ENCODE data around the genes LPXN, GLYAT, OOSP2 and MS4A3.

DNA sequence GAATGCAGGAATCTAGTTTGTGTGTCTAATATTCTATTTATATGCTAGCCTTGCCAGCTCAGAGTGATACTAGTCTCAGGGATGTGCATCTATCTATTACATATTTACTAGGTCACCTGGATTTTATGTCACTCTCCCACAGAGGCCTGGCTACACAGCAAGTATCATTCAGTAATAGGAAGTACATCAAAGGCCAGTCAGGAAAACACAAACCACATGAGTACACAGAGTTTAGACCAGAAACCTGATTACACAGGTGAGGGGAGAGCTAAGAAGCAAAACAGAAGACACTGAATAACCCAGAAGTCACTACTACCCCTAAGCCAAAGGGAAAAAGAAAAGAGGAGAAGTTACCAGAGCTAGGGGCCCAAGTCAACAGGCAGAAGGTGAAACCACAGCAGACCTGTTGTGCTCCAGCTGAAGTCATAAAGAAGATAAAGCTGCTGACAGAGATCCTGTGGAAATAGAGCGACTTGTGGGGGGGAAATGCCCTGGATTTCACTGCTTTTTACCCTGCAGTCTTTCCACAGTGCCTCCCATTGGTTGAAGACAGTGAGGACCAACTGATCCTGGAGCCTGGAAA lies 13.2 kb downstream of the LPXN start:
- PRO-cap = no peak

- PRO-cap = no peak
Measured at GRCh38 chr11:58575207-58576388, at the start of gene LPXN. LPXN (minus strand) TSS chr11:58575856.

DNA sequence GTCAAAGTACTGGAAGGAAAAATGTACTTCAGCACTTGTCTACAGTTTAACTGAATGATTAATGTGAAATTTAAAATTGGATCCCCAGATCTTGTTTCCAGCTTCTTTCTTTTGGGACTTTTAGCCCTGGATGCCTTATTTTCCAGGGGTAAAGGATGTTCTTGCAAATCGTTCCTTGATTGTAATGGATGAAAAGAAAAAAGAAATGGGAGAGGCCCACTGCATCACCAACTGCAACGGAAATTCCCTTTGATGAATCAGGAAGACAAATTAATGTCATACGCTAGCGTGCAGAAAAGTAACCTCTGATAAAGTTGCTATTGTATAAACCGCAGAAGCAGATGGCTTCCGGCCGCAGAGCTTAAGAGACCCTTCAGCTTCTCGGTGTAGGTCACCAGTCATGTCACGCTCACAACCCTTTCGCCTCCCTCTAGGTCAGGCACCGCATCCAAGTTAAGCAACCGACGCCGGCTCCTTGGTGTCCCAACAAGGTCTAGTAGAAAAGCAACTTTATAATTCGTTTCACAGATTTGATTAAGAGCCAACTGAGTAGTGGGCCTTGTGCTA lies 1.4 kb upstream of the ZFP91 start:
- PRO-cap = unidirectional peak, plus-strand start at position 340 of the sequence

DNA sequence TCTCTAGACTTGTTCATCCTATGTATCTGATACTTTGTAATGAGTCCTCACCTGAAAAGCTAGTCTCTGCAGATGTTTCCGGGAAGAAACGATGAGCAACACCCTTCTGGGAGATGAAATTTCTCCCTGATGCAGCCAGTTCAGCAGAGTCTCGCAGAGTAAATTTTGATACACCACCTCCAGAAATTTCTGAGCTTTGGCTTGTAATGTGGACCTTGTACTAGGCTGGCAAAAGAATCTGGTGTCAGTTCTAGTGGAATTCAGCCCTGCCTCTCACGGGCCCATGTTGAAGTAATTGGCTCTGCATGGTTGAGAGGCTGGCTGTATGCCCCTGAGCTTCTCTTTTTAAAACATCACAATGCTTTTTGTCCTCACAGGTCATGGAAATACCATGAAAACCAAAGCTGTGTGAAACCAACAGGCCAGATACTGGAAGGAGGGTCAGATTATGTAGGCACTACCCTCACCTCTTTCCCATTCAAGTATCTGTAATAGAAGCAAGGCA lies at the start of gene GLYAT:
Gene GLYAT (minus strand): TSS at position 160 of the 505 bp plus-strand sequence.
- PRO-cap = no peak

- PRO-cap = unidirectional peak, minus-strand start at chr11:58901040
Measured at GRCh38 chr11:58900895-58901501, 38.3 kb upstream of the GLYATL1 start.

DNA sequence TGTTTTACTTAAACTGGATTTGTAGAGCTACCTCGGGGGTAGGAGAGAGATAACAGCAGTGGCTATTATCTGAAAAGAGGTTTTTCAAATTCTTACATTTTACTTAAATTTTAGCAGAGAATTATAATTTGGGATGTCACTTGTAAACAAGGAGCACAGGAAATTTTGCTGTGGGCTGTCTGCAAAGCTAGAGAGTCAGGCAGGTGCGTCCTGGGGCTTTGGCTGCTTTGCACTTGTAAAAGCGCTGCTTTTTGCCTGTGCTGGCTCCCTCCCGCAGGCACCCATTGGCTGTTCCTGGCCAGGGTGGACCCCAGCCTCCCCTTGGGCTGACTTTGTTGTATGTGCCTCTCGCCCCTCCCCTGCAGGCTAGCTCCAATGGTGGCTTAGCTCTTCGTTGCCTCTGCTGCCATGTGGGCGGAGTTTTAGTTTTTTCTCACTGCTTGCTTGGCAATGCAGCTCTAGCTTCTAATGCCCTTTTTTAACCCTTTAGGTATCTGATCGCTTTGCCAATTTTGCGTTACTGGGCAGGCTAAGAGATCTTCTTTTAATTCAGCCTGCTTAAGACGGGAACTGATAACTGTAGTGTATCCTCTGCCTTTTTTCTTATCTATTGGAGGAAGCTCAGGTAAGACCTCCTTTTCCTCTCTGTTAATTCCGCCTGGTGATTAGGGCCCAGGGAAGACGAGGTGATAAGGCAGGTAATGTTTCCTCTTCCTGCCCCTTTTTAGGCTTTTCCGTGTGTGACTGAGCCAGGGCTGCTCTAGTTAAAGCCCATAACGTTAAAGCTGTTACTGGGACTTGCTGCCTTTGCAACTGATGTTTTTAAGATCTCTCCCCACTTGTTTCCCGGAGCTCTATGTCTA lies 11.9 kb upstream of the GLYATL1 start:
- PRO-cap = bidirectional peak, plus-strand start at position 506 of the sequence, minus-strand start at position 235 of the sequence; bidirectional peak, plus-strand start at position 731 of the sequence, minus-strand start at position 742 of the sequence

GRCh38 chr11:59107278-59107660 lies 232 bp downstream of the FAM111B start:
- PRO-cap = no peak

DNA sequence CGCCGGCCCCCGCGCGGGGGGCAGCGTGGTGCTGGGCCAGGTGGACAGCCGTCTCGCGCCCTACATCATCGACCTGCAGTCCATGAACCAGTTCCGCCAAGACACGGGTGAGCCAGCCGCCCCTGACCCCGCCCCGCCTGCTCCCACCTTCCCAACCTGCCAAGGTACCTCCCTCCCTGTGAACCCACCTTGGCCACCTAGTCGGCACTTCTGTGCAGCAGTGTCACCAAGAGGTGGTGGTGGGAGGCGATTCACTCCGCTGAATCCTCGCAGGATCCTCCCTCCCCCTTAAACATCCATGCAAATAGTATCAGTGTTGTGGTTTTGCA lies 732 bp downstream of the DTX4 start:
- PRO-cap = bidirectional peak, plus-strand start at position 217 of the sequence, minus-strand start at position 84 of the sequence

DNA sequence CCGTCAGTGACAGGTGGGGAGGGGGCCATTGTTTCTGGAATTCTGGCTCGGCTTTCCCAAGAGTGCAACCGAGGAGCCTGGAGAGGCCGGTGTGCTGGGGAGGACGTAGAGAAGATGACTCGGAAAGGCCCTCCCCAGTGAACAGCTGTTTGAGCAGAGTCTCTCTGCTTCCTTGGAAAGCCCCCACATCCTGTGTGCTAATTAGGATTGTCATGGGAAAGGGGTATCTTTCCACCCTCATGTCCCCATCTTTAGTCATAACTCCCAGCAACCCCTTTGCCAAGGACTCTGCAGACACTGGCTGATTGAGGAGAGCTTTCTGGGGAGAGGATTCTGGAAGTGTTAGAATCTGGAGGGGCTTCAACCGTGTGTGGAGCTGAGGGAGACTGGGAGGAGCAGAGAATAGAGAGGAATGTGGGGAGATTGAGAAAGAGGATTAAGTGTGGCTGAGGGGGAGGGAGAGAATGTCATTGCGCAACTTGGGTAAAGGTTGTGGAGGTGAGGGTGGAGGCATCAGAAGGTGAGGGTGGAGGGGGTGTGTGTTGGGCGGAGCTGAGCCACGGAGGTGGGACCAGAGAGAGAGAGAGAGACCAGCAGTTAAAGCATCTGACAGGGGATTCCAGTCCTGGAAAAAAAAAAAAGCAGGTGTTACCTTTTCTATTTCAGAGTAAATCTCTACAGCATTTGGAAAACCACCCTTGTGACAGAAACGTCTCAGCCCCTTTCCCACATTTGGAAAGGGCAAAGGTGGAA lies 2.1 kb downstream of the DTX4 start:
- PRO-cap = bidirectional peak, plus-strand start at position 59 of the sequence, minus-strand start outside the sequence; unidirectional peak, minus-strand start at position 104 of the sequence; unidirectional peak, minus-strand start at position 344 of the sequence; unidirectional peak, minus-strand start at position 372 of the sequence

DNA sequence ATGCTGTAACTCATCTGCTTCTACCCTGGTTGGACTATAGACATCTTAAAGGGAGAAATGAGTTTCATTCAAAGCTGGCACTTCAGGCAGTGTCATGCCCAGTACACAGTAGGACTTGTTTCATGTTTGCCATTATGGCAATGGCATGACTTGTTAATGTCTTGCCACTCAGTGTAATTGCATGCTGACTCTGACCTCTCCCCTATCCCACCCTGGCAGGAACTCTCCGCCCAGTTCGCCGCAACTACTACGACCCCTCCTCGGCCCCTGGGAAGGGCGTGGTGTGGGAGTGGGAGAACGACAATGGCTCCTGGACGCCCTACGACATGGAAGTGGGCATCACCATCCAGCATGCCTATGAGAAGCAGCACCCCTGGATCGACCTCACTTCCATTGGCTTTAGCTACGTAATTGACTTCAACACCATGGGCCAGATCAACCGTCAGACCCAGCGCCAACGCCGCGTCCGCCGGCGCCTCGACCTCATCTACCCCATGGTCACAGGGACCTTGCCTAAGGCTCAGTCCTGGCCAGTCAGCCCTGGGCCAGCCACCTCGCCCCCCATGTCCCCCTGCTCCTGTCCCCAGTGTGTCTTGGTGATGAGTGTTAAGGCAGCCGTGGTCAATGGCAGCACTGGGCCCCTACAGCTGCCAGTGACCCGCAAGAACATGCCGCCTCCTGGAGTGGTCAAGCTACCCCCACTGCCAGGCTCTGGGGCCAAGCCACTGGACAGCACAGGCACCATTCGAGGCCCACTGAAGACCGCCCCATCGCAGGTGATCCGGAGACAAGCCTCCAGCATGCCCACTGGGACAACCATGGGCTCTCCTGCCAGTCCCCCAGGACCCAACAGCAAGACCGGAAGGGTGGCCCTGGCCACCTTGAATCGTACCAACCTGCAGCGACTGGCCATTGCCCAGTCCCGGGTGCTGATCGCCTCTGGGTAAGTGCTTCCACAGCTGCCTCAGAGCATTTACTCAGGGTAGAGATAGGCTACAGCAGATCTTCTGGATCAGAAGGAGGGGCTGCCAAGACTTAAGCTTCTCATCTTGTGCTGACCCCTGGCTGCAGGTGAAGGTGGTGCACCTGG lies 9.9 kb downstream of the DTX4 start:
- PRO-cap = no peak

DNA sequence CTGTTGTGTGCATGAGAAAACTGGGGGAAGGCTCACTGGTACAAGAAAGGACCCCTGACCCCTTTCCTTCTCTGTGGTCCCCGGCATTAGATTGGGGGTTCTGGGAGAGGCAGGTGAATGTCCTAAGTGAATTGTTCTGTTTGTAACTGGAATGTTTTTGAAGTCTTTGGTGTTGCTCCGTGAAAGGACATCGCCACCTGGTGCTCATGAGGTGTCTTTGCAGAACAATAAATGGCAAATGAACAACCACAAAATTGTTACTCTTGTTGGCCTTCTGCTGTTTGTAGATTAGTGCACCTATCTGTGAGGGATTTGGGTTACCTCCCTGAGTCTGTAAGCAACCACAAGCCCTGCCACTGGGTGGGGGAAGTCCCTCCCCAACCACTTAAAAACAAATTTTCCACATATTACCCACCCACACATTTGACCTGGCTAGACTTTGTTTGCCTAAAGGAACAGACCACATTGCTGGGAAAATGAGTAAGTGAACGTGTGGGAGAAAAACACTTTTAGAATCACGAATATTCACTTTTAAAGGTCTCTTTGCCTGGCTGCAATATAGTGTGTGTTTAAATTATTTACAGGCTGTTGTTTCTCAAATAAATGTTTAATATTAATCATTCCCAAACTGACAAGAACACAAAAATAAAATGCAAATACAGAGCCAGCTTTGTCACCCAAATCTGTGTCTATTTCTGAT lies 4.7 kb downstream of the MPEG1 start:
- PRO-cap = no peak

GRCh38 chr11:59551964-59552297 lies 40.6 kb downstream of the OR4D9 start:
- PRO-cap = no peak

DNA sequence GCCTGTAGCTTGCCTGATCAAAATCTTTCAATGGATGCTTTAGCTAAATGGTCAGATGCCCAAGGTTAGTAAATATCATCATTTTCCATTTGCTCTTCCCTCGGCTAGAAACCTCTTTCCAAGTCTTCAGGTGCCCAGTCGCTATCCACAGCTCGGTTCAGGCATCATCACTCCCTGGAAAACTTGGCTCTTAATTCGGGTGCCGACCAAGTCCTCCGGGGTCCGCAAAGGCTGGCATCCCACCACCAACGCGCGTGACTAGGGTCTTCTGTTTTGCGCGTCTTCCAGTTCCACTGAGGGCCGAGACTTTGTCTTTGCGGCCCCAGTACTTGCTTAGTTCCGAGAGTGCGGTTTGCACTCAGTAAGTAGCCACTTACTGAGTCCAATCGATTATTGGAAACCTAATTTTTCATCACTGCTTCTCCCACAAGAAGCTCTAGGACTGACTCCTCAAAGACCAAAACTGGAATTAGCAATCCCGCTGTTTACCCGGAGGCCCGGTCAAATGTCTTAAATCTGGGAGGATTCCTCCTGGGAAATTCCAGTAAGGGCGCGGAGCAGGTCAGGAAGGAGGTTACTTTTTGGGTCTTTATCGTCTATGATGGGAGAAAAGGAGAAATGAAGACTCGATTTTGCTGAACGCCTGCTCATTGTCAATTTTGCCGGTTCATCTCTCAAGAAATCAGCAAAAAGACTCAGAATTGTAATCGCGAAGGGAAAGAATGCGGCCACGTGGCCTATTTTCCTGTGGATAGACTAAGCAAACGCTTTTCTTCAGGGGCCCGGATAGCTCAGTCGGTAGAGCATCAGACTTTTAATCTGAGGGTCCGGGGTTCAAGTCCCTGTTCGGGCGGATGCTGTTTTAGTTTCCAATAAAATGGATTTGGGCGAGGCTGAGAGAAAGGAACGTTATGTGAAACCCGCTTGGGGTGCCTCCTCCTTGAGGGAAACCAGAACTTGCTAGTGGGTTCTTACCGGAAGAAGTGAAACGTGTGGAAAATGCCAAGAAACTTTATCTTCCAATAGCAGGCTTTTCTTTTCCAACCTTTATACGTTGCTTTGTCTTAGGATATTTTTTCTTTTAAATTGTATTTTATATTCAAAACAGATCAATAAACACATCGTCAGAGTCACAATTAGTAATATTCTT lies 44.7 kb downstream of the OR4D9 start:
- PRO-cap = unidirectional peak, plus-strand start at position 137 of the sequence; unidirectional peak, plus-strand start at position 777 of the sequence; unidirectional peak, plus-strand start at position 984 of the sequence

- PRO-cap = no peak
Measured at GRCh38 chr11:59557964-59558218, 46.6 kb downstream of the OR4D9 start.

DNA sequence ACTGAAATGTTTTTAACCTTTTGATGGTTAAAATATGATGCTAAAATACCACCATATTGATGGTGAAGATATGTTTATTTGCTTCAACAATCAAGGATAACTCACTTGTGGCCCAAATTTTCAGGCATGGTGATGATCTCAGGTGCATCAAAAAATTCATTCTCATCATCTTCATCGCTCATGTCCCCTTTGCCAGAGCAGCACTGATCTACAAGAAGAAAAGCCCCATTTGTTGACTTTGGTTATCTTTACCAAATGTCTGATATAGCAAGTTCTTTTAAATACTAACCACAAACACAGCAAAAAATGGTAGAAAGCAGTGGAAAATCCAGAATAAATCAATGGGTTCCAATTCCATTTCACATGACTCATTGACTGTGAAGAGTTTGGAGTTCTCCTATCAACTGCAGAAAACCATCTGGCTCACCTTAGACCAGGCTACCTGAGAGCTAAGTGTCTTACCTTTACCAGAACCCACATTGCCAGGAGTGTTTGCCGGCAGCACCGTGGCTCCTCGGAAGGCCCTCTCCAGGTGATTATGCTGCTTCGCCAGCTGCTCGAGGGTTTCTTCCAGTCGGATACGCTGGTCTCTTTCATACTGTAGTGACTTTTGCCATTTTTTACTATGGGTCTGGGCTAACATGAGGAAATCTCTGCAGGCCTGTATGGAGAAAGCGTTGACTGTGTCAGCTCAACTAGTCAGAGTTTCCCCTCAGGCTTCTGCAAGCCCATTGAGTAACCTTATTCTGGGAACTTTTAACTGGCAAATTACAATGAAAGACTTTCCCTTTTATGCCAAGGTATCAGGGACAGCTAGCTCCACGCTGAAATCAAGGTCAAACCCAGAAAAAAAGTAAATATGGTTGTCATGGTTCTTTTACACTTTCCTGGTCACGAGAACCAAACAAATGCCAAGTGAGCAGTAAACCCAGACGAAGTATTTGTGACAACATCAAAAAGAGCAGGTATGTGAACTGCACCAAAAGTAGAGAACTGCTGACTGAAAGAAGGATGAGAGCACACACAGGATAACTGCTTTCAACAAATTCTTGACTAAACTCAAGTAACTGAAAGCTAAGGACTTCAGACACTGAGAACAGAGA lies 14.0 kb downstream of the OSBP start:
- PRO-cap = no peak

DNA sequence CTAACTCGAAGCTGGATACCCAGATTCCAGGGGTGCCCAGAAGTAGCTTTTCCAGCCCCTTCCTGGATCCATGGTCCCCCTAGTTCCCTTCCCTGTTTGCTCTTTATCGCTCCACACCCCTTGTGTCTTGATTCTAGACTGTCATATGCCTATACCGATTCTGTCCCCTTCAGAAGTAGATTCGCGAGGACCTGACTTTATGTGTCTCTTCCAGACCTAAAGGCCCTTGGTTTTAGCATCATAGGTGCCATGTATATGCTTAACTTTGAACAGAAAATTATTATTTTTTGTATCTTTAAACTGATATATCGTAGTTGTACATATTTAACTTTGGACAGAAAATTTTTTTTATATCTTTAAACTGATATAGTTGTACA lies 1.1 kb upstream of the OSBP start:
- PRO-cap = no peak

DNA sequence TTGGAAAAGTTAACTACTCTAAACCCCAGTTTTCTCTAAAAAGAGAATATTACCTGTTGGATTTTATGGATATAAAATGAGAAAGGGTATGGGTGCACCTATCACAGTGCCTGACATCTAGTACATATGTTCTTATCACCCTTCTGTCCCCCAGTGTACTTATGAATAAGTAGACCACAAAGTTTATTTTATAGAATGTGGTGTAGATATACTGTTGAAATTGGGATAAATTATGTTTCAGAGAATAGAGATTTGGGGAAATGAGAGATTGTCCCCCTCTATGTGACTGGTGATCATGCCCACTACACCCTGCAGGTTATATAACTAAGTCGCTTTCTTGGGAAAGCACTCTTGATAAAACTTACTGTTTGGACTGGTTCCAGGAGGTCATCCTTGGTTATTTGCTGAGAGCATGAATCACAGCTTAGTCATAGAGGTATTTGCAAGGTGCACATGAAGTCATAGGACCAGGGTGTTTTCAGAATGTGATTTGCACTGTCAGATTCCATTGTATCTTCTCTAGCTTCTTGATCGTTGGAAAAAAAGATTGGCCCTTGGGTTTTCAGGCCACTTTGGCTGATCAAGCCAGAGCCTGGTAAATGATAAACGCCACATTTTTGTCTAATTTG lies 21.2 kb downstream of the STX3 start:
- PRO-cap = no peak

- PRO-cap = no peak
Measured at GRCh38 chr11:59786970-59787533, 23.5 kb downstream of the MRPL16 start.

GRCh38 chr11:60040330-60040698 lies at the start of gene OOSP2:
OOSP2 (plus strand) TSS chr11:60040409.
- PRO-cap = no peak

GRCh38 chr11:60056547-60056975 lies at the start of gene MS4A3:
MS4A3 (plus strand) TSS chr11:60056665.
- PRO-cap = no peak

Measured in progenitor cell of endocrine pancreas (in vitro differentiated cells).